Gallbladder (tissue), 1 donor: ENCODE measurements around a stretch of chr6.

GRCh38 chr6:147357689-147358398 is 150.6 kb upstream of the SAMD5 start:
- PRO-cap: no peak

GRCh38 chr6:147368932-147369927 is 139.3 kb upstream of the SAMD5 start:
- PRO-cap: no peak

DNA sequence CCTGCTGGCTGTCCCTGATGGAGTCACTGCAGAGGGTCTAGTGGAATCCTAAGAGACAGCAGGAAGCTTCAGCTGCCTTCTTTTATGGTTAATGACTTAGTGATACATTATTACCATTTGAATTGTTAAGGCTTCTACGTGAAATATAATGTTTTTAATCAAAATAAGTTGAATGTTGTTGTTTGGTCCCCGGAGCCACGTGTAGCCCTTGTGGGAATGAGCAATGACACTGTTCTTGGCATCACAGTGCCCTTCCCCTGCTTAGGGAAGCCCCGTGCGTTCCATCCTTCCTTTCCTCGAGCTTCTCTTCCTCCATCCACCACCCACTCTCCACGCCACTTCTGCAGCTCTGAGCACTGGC is 111.4 kb downstream of the SAMD5 start:
- PRO-cap: no peak

DNA sequence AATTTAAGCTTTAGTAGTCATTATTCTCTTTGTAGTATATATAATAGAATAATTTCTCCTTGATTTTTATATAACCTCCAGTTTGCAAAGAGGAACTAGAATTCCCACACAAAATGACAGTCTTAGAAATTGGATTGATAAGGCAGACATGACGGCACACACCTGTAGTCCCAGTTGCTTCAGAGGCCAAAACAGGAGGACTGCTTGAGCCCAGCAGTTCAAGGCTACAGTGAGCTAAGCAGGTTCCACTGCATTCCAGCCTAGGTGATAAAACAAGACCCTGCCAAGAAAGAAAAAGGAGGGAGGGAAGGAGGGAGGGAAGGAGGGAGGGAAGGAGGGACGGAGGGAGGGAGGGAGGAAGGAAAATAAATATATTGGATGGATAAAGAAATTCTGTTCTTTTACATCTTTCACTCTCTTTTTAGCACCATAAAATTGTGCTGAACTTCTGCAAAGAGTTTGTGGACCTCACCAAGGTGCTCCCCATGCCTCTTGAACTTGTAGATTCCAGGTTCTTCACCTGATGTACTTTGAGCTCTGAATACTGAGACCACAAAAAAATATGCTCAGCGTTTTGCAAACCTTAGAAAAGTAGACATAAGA is 77.5 kb upstream of the SASH1 start:
- PRO-cap: no peak

- PRO-cap: no peak
Measured at GRCh38 chr6:148364014-148364920, 21.6 kb downstream of the SASH1 start.

DNA sequence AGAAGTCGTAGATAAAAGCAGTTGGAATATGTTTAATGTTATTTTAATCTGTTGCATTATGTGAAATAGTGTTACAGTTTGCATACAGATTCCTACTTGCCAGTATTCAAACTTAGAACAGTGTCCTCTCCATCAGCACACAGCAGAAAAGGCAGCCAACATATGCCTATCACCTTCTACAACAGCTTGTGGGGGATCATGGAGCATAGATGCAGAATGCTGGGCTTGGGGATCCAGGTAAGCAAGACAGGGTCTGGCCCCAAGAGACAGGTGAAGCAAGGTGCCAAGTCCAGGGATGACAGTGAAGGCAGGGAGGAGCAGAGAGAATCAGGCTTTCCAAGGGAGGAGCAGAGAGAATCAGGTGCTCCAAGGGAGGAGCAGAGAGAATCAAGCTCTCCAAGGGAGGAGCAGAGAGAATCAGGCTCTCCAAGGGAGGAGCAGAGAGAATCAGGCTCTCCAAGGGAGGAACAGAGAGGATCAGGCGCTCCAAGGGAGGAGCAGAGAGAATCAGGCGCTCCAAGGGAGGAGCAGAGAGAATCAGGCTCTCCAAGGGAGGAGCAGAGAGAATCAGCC is 63.8 kb downstream of the SASH1 start:
- PRO-cap: no peak

GRCh38 chr6:148502028-148502799 is 159.6 kb downstream of the SASH1 start:
- PRO-cap: no peak

DNA sequence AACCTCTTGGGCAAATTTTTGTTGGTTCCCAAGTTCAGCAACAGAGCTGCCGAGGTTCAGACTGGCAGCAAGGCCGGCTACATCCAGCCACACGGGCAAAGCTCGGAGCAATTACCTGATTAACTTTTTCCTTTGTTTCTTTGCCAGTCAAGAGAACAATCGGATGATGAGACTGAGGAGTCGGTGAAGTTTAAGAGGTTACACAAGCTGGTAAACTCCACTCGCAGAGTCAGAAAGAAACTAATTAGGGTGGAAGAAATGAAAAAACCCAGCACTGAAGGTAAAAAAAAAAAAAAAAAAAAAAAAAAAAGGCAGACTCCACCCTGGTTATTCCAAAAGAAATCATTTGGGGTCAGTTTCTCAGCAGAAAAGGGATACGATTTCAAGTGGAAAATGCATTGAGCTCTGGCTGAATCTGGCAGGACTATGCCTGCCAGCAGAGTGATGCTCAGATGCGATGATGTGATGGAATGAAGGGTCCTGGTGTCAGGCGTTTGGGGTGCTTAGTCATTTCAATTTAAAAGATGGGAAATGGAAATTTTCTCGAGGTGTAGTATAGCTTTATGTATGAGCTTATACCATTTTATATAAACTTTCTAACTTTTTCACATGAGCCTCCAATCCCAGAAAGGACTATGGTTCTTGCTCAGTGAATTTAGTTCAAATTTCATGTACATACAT is 171.7 kb downstream of the SASH1 start:
- PRO-cap: no peak

DNA sequence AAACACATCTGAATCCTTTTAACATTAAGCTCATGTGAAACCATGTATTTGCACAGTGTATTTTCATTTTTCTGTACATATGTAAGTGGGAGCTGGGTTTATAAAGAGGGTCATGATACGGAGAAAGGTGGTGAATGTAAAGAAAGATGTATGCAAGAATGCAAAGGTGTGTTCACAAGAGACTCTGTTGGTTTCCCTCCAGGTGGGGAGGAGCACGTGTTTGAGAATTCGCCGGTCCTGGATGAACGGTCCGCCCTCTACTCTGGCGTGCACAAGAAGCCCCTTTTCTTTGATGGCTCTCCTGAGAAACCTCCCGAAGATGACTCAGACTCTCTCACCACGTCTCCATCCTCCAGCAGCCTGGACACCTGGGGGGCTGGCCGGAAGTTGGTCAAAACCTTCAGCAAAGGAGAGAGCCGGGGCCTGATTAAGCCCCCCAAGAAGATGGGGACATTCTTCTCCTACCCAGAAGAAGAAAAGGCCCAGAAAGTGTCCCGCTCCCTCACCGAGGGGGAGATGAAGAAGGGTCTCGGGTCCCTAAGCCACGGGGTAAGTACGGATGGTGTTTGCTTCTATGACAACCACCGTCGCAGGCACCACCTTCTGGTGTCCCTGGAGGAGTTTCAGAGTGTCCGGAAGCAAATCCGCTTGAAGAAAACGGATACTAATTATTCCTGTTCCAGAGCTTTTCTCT is 176.9 kb downstream of the SASH1 start:
- PRO-cap: no peak

GRCh38 chr6:148538060-148539048 is 195.7 kb downstream of the SASH1 start:
- PRO-cap: no peak

DNA sequence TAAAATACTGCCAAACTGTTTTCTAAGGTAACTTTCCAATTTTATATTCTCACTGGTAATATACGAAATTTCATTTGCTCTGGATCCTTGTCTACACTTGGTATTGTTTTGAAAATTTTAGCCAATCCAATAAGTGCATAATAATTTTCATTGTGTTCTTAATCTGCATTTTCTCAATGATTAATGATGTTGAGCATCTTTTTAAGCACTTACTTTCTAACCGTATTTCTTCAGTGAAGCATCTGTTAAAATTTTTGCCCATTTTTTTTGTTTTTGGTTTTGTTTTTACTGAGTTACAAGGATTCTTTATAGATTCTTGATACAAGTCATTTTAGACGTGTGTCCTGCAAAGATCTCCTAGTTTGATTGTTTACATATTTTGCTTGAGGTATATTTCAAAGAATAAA is 142.8 kb upstream of the UST start:
- PRO-cap: no peak

DNA sequence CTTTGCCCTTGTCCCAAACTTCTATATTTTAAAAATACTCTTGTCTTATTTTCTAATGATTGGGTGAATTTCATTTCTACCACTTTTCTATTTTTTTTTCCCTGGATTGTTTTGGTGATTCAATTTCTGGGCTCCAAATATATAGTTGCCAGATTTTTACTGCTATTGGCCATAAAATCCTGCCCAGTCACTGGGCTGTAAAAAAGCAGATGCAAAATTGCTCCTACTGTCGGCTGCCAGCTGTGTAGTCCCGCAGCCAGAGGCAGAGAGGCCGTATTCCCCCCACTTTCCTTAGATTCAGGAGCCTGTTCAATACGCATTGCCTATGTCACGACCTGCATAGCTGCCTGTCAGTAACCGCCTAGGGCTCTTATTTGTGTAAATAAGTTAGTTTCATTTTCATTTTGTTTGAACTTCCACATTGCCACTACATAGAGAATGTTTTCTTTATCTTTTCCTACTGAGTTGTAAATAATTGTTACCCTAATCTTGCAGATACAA is 46.1 kb upstream of the UST start:
- PRO-cap: no peak

DNA sequence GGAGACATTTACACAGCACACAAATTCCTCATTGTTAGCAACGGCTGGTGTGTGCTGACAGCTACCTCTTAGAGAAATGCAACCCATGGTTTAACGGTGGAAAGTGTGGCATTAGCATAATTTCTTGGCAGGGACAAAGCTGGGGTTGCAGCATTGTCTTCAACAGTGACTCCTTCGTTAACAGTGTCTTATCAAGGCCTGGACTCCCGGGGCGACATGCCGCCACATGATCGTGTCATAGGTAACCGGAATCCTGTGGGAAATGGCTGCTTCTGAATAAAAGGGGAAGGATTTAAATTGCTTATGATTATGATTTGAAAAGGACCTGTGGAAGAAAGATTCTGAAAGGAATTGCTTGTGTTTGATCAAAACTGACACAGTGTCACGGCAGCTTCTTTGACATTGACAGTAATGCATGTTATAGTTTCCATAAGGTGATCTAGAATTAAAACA is 128.0 kb downstream of the UST start:
- PRO-cap: no peak

DNA sequence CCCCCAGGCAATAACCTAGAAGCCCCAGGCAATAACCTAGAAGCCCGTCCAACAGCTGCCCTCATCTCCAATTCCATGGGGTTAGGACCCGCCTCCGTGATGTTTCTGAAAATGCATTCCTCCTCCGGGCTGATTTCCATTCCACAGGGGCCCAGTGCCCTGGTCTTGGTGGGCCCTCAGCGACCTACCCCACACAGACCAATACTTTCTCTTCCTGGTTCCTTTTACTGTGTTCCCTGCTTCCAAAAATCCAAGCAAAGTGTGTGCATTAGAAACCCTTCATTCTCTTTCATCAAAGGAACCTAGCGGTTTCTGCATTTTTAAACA is 257.8 kb upstream of the TAB2 start:
- PRO-cap: no peak

DNA sequence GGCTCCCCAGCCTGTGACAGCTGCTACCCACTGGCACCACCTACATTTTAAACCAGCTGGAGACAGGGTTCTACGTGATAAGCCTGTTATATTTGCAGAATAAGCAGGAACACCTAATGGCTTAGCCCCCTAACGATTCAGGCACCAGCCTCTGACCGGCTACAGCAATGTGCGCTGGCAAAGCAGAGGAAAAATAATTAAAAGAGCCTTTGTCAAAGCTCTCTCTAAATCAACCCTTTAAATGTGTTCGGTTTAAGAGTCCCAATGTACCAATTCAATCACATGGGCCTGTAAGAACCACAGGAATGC is 89.1 kb upstream of the TAB2 start:
- PRO-cap: no peak

- PRO-cap: bidirectional peak, plus-strand start at chr6:149318427, minus-strand start at chr6:149318106
Measured at GRCh38 chr6:149318258-149318856, 845 bp downstream of the TAB2 start.

- PRO-cap: no peak
Measured at GRCh38 chr6:149378491-149379183, 21.4 kb upstream of the SUMO4 start.

DNA sequence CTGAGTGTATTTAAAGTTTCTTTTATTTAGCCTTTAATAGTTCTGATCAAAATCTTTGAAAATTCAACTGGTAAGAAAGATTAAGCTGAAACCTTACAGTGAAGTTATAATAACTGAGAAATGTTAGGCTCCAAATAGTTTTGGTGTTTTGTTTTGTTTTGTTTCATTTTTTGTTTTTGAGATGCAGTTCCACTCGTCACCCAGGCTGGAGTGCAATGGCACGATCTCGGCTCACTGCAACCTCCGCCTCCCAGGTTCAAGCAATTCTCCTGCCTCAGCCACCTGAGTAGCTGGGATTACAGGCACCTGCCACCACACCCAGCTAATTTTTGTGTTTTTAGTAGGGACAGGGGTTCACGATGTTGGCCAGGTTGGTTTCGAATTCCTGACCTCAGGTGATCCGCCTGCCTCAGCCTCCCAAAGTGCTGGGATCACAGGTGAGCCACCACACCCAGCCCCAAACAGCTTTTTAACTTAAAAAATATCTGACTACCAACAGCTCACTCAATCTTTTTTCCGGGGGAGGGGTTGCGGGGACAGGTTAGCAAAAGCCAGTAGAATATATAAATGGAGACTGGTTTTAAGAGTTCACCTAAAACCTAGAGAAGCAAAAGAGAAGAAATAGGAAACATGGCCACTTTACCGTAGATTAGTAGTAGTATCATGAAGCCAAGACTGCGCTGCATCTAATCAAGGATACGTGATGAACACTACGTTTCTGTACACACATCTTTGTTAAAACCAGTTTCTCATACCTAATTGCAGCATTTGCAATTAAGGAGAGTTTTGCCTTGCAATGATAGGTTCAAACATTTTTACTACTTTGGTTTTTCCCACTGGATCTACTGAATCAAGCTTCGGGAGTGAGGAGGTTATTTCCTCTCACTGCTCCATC is 10.8 kb upstream of the ZC3H12D start:
- PRO-cap: no peak

- PRO-cap: no peak
Measured at GRCh38 chr6:149568057-149568342, 1.8 kb downstream of the GINM1 start.

DNA sequence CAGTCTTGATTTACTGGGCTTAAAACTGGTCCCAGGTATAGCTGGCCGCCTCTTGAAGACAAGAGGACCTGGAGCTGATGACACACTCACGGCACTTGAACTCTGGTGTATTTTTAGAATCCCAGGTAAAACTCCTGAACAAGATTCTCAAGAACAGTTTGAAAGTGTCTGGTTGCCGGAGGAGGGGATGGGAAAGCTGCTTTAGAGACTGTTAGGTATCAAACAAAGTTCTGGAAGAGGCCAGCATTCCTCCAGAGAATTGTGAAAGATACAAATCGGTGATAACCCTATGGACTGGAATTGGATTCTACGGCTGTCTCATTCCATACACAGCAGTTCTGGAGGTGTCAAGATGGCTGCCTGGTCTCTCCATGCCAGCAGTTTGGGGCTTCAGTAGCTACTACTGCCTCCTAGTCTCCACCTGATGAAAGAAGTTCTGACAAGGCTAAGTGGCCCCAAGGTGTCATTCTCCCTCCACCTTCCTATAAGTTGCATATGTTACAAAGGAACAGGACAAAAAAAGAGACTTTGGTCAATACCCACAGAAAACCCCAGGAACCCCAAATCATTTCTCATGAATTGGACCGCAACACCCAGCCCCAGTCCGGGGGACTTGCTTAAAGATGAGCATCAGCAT is 40.5 kb downstream of the LRP11 start:
- PRO-cap: no peak